Umbilical cord (tissue), 2 donors: ENCODE results near the genes AGER and PSMB8.

DNA sequence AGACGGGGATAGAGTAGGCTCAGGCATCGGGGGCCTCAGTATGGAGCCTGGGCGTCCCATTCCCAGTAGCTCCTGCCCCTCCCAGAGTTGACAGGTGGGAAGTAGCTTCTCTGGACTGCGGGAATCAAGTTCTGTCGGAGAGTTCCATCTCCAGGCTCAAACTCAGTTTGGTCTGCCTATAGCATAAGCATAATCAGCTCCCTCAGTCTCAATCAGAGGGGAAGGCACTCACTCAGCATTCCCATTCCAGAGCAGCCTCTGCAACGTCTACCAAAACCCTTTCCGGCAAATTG is 3.5 kb upstream of the NEU1 start:
- RAMPAGE, long total RNA = no peak

DNA sequence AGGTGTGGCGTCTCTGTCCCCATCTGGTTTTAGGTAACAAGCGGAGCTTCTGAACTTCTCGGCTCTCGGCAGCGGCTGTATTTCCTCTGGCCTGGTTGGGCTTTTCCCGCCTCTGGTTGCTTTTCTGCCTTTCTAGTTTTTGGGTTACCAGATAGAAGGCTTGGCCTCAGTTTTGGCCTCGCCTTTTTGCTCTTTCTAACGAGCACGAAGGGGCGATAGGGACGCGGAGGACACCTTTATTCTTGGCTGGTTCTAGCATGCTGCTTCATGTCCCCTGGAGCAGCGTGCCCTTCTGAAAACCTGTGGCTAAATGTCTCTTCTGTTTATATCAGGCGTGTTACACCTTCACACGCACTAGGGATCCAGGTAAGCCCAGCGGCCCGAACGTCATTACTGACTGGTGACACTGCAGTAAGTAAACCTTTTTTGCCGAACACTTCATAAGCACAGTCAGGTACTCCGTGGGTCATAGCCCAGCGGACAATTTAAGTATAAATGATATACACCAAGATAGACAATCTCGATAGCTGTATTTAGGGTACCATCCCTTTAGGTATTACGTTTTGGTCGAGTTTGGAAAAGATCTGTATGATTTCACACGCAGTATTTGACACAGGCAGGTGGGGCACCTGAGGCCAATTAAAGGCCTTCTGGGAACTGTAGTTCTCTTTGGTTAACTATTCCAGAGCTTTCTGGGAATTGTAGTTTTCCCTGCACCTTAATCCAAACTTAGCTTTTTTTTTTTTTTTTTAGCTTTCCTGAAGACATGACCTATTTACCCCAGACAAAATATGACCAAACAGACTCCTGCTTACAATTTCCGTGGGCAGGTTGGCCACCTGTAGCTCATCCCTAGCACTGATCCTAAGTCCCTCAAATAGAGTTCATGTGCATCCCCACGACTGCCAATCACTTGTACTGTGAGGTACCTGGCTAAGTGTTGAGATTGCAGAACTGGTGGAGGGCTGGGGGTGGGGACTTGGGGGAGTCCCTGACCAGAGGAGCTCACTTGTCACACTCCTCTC is 724 bp upstream of the EHMT2 start:
- RAMPAGE, long total RNA = no peak

- RAMPAGE, long total RNA = no peak
Observed at GRCh38 chr6:31944716-31945367, 1.1 kb upstream of the CFB start.

DNA sequence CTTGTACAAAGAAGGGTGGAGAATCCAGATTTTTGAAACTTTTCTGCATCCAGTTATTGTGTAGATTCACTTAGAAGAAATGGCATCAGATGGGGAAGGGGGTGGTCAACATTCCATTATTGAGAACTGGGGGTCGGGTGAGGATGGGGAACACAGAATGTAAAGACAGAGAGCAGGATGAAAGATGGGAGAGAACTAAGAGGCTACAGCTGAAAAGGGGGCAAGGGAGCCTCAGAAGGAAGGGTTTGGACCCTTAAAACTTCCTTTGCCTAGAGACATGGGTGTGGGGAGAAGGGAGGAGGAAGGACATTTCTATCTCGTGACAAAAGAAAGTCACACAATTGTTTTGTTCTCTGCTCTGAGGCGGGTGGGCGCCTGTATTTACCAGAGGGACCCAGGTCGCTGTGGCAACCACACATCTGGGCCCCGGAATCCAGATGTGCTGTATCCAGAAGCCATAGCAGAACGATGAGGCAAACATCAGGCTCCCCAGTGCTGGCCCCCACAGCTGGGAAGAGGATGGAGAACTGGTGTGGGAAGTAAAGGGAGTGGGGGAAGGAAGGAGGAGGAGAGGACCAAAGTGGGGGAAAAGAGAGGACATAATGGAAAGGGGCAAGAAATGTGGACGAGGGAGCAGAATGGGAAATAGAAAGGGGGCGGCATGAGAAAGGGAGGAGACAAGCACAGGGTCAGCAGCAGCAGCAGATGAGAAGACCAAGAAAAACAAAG is 3.2 kb upstream of the TNXB start:
- RAMPAGE, long total RNA = no peak

DNA sequence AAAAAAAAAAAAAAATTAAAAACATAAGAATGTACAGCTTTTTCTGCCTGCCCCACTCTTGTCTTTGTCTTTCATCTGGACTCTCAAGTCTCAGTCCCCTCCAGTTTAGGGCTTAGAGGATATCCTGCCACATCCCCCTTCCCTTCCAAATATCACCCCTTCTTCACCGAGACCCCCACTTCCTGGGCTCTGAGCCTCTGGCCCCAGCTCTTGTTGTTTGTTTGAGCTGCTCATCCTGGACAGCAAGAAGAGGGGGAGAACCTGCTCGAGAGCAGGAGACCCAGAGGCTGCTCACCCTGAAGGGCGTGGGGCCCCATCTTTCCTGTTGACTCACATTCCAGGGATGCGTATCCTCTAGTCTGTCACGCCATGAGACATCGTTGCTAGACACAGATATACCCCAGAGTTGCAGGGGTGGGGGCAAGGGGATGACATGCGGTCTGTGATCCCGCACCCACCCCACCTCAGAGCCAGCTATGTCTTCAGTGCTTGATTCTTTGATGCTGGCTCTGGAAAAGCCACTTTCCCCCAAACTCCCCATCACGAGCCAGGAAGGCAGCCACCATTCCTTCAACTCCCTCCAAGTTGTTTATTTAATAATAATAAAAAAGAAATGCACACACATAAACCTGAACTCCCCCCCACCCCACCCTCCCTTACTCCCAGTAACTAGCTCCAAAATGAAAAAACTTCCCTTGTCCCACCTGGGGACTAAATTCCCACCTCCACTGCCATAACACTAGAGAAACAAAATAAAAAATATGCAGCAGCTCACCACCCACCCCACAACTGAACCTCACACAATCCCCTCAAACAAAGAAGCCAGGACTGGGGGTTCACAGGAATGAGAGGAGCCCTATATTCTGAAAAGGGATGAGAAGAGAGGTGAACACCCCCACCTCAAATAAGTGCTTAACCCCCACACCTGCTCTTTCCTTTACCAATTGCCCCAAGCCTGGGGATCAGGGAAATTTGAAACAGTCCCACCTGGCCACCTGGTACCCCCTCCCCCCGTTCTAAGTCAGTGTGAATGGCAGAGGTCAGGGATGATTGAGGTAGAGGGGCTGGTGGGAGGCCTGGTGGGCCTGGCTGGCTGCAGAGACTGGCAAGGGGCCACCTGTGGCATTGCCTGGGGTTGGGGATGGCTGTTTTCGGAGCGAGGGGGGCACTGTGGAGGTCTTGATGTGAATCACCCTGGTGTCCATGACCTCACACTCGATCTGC is 6.0 kb upstream of the TNXB start:
- RAMPAGE, long total RNA = no peak

DNA sequence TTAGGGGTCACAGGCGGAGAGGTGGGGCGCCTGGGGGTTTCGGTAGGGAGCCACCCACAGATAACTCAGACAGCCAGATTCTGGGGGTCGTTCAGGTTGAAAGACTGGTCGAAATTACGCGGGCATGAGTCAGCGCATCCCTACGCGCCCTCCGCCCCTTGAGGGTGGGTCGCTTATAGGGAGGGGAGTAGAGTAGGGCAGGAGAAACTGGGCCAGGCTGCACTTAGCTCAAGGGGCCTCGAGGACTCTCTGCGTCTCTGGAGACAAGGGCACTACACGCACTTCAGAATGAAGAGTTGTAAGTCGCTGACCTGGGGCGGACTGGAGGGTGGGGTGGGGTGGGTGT is 629 bp upstream of the PPT2 start:
- RAMPAGE, long total RNA = no peak

DNA sequence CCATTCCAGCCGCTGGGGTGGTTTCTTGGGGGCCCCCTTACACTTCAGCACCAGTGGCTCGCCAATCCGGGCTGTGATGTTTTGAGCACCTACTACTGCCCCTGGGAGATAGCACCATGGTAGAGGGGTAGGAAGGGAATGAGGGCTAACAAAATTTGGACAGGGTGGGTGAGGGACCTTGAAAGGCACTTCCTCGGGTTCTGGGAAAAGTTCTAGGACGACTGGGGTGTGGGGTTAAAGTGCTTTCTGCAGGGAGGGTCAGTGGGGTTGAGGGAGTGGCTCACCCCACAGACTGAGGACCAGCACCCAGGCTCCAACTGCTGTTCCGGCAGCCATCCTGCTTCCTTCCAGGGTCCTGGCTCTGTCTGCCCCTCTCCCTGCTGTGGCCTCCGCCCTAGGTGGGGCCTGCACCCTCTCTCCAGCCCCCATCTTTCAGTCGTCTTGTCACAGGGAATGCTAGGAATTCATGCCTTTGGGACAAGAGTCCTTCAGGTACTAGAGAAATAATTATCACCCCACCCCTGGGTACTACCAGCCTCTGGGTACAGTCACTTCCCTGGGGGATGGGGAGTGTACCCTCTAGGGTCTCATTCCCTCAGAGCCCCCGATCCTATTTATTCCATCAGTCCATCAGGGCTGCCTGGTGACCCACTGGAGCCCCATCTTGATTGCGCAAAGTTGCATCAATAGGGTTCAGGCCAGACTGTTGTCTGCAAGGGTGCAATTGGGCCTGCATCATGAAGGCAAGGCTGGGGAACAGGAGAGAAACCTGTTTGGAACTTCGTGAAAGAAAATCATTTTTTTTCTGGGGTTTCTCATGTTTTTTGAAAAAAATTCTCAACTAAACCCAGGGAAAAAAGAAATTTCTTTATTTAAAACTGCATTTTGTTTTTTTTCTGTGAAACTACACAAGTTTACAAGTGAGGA is at the start of gene AGER:
AGER (minus strand) TSS at position 367 of the 927 bp plus-strand sequence.
- RAMPAGE, long total RNA = no peak

DNA sequence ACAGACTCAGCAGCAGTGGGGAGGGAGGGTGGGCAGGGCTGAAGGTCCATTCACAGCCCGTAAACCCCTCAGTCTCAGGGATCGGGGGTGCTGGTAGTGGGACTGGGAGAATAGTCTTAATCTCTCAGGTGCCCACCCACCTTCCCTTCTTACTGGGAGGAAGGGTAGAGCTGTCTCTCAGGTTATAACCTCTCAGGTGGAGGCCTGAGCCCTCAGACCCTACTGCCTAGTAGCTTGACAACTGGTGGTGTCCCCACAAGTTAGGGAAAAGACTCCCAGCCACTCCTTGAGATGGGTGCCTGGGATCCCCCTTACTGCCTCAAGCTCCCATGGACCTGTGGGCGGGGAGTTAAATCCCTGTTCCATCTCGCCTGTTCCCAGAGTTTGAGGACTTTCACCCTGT is 807 bp upstream of the PBX2 start:
- RAMPAGE, long total RNA = no peak

DNA sequence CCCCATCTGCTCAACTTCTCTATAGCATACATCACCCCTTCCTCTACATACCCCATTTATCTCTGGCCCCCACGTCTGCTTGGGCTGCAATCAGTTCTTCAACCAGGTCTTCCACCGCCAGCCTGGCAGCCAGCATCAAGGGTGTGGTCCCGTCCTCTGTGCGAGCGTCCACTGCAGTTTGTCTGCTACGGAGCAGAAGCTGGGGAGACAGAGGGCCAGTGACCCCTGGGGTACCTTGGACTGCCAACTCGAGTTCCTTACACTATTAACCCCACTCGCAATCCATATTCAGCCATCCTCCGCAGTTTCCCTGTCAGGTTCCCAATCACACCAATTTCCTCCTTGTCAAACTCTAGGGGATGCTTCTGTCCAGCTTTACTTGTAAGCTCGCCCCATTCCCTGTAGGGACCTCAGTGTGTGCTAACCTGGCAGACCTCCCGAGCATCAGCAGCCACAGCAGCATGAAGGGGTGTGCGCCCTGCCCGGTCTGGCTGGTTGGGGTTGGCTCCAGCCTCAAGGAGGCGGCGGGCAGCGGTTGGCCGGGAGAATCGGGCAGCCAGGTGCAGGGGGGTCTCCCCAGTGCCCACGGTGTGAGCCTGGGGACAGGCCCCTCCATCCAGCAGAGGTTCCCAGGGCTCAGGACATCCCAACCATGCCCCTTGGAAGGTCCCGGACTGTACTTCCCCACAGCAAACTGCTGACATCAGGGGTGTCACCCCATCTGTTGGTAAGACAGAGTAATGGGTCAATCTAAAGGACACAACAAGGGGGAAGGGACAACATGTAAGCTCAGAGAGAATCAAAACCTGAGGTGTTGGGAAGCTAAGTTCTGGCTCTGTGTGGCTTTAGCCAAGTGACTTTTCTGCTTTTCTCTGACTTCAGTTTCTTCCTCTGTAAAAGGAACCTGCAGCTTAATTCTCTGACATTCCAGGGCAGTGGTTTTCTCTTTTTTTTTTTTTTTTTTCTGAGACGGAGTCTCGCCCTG is 4.7 kb upstream of the GPSM3 start:
- RAMPAGE, long total RNA = no peak

DNA sequence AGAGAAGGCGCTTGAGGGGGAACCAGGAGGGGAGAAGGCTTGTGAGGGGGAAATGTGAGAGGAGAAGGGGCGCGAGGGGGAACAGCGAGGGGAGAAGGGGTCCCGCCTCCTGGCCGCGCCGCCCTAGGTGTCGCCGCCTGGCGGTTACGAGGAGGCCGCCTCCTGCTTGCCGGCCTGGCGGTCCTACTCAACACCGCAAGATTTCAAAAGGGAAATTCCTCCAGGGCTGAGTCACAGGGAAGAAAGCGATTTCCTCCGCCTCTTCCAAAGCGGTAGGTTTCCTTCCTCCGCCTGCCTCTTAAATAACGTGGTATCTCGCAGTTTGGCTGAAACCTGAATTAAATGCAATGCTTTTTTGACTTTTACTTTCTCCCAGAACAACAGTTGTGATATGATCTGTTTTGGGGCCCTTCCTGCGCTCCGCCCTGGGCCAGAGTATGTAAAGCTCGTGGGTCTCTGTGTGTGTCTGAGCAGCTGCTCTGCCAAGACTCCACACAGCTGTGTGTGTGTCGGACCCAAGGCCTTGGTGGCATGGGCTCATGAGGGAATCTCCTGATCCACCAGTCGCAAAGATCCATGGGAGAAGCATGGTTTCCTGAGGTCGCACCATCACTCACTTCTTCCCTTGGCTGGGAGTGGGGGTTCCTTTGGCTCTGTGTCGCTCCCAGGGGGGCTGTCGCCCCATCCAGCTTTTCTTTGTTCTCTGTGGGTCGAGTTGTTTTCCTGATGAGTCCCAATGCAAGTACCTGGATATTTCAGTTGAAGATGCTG is 31.5 kb upstream of the NOTCH4 start:
- RAMPAGE, long total RNA = no peak

DNA sequence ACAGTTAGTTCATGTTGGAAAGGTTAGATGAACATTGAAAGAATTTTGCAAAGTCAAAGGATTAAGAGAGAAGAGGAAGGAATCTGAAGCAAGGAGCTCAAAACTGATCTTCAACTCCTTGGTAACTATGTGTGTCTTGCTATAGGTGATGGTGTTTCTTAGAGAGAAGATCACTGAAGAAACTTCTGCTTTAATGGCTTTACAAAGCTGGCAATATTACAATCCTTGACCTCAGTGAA is 4.7 kb downstream of the HLA-DRA start:
- RAMPAGE, long total RNA = no peak

DNA sequence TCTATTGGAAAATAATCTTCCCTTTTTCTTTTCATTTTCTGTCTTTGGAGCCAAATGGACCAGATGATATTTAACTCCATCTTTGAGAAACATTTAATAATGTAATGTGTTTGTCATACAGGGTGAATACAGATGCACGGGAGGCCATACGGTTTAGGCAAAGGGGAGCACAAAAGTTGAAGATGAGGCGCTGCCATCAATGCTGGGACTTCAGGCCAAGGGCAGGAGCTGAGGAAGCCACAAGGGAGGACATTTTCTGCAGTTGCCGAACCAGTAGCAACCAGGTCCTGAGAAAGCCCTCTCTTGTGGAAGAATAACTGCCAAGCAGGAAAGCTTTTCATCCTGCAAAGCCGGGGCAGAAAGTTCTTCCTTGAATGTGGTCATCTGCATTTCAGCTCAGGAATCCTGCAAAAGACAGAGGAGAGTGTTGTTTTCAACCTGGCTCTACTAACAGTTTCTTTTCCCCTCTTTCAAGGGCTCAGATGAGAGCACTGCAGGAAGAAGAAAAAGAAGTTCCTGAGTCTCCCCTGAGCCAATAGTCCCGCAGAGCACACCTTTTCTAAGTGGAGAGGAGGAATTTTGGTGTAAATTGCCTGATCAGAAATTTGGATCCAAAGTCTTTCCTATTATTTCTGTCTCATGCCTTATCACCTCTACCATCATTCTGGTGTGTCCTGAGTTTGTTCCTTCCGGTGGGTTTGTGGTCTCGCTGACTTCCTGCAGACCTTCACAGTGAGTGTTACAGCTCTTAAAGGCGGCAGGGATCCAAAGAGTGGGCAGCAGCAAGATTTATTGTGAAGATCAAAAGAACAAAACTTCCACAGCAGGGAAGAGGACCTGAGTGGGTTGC is 10.7 kb downstream of the HLA-DRB1 start:
- RAMPAGE, long total RNA = no peak

DNA sequence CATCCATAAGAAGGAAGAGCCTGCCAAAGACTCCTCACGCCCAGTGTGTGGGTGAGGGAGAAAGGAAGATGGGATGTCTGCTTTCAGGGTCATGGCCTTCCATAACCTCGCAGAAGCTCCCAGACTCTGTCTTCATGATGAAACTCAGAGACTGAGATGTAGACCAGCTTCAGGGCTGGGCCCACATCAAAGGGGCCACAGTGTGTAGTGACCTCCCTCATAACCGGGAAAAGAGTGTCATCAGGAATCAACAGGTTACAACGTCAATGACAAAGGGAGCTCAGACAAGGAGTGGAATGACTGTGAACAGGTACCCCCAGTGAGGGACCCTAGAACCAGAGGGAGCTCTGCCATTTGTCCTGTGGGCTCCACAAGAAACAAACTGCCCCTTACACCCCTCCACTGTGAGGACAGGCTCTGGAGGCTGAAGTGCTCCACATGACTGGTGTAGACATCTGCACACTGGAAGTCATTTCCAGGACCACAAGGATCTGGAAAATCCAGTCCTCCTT is 8.0 kb downstream of the HLA-DQB1 start:
- RAMPAGE, long total RNA = no peak

GRCh38 chr6:32761508-32762210 is 1.7 kb downstream of the HLA-DQB2 start:
- RAMPAGE, long total RNA = no peak

DNA sequence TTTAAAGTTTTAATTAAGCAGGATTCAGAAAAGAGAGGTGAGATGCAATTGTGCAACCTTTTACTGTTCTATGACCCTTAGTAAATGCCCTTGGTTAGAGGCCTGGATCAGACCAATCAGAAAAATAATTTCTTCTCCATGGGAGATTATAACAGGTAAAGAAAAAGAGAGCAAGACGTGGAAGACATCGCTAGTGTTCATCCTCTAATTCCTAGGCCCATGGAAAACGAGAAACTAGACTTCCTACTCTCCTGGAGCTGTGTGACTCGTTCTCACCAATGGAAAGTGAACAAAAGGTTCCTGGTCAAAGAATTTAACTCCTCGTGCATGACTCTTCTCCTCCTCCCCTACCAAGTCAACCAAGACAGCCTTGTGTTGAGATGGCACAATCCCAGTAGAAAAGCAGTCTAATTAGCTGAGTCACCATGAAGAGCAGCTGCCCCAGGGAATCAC is 2.7 kb upstream of the HLA-DOB start:
- RAMPAGE, long total RNA = no peak

DNA sequence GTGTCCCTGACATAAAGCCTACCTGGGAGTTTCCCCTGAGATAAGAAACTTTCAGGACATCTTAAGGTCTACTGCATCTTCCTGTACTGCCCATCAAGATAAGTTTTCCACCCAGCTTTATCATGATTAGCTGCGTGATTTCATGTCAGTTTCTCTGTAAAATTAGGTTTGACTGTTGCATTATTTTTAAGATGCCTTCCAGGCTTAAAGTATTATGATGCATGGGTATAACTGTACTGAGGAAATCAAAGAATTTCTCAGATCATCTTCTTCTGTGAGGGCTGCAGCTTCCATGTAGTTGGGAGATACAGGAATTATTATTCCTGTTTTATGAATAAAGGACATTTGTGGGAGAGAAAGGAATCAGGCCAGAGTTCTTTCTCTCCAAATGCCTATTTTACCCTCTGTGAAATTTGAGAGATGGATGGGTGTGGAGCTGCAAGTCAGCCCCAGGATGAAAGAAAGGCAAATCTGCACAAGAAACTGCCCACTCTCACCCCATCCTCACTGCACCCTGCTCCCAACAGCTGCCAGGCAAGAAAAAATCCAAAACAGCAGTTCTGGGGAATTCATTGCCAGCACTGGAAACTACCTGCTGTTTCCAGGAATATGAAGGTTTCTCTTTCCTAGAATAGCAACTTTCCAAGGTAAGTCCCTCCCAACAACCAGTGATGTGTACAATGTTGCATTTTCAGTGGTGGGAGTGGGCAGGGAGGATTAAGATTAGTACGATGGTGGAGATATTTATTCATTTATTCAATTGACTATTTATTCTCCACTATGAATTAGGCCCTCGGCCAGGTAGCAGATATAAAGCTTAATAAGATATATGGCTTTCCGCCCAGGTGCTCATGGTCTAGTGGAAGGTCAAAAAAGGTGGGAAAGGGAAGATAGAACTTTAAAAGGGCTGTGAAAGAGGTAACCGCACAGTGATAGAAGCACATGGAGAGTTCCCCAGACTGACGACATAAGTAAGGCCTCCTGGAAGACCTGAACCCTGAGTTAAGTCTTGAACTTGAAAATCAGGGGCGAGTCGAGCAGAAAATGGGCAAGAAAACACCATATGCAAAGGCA is 10.1 kb upstream of the HLA-DOB start:
- RAMPAGE, long total RNA = no peak

- RAMPAGE, long total RNA = start-site peak on the minus strand at chr6:32844023-32844049, 24 and 6 reads in 2 replicates
Observed at GRCh38 chr6:32843491-32844199, at the start of gene PSMB8. PSMB8 (minus strand) TSS chr6:32844047.

DNA sequence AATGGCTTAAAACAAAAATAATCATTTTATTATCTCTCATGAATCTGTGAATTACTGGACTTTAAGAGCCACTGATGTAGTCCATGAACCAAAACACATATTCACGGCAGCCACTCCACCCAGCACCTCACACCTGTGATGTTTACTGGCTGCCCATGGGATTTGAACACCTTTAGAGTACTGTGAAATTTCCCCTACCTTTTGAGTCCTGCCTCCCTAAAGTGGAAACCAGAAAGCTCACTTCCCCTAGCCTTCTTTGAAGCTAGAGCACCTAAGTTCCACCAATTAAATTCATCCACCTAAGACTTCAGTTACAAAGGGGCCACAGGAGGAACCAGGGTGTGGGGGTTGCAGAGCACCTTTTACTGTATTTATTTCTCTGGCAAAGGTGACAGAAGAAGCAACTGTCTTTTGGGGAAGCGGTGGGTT is 12.9 kb downstream of the PSMB9 start:
- RAMPAGE, long total RNA = no peak

DNA sequence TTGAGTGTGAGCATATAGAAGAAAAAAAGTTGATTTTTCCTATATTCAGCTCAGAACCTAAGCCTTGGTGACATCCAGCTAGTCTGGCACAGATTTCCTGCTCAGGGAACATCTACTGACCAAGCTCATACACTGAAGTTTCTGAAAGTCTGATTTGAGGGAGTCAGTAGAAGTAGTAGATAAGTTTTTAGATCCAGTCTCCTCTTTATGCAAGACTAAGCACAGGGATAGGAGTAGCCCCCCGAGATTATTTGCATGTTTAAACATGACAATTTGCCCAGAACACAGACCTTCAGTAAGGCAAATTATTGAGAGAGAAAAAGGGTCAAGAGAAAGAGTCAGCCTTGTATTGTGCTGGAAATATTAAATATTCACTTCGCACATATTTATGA is 747 bp downstream of the HLA-DMB start:
- RAMPAGE, long total RNA = no peak

- RAMPAGE, long total RNA = no peak
Observed at GRCh38 chr6:32973695-32974444, 5.5 kb downstream of the BRD2 start.